Left lung (tissue), 1 donor: ENCODE data around the genes REEP5, KCNN2, FEM1C and AP3S1.

- PRO-cap = no peak
Observed at GRCh38 chr5:111757052-111757117, 109 bp downstream of the NREP start.

- PRO-cap = no peak
Observed at GRCh38 chr5:112254908-112255799, 163.9 kb downstream of the EPB41L4A start.

GRCh38 chr5:112258872-112259614, 160.0 kb downstream of the EPB41L4A start:
- PRO-cap = no peak

DNA sequence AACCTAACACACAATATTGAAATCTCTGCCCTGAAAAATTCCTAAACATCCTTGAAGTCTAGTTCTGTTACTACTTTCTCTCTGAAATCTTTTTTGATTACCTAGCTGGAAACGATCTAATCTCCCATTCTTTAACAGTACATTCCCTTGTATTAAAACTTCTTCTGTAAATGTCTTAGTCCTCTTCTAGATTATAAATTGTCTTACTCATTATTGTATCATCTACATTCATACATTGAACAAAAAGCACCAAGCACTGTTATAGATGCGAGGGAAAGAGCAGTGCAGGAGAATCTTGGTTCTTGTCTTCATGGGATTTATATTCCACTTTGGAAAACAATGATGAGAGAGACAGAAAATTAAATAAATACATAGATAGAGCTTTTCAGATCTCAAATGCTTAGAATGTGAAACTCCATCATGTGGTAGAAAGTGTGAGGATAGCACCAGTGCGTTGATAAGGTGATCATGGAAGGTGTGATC, 8.7 kb upstream of the APC start:
- PRO-cap = no peak

DNA sequence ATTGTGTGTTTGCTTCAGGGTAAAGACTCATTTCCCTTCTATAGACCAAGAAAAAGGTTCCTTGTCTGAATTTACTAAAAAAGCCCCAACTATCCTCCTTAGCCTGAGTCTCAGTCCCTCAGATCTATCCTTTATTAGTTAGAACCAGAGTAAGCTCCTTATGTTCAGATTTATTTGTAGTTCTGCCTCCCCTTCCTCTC, 48.9 kb upstream of the SRP19 start:
- PRO-cap = no peak

DNA sequence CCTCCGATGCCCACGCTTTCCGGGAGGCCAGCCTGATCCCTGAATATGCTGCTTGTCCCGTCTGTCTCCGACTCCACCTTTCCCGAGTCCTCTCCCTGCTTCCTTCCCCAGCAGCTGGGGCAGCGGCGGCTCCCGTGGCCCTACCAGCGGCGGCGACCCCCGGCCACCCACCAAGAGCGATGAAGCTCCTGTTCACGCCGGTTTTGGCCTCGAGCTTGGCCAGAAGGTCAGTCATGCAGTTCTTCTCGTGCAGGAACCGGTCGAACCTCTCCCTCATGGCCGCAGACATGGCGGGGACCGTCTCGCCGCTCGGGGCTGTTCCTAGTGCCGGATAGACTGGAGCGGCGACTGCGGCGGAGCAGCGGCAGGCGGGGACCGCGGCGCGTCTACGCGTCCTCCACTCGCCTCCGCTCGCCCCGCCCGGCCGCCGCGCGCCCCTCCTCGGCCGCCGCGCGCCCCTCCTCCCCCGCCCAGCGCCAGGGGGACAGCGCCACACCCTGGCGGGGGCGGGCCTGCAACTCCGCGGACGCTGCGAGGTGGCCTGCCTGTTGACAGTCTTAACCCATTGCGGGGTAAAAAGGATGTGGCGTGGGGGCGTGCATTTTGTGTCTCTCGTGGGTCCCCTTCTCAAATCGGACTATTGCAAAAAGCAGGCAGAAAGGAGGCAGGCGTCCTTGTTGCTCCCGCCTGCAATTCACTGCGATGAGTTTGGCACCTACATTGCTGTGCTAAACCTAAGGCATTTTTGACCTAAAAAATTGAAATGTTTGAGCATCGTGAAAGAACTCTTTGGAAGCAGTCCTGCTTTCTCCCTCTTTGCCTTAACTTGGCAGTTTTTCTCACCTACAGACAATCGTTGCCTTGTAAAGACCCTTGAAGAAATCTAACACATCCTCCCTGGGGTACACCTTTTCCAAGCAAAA, at the start of gene REEP5:
TSS of gene REEP5 (minus strand) at position 326 of the 923 bp plus-strand sequence.
- PRO-cap = bidirectional peak, plus-strand start at position 523 of the sequence, minus-strand start at position 333 of the sequence

DNA sequence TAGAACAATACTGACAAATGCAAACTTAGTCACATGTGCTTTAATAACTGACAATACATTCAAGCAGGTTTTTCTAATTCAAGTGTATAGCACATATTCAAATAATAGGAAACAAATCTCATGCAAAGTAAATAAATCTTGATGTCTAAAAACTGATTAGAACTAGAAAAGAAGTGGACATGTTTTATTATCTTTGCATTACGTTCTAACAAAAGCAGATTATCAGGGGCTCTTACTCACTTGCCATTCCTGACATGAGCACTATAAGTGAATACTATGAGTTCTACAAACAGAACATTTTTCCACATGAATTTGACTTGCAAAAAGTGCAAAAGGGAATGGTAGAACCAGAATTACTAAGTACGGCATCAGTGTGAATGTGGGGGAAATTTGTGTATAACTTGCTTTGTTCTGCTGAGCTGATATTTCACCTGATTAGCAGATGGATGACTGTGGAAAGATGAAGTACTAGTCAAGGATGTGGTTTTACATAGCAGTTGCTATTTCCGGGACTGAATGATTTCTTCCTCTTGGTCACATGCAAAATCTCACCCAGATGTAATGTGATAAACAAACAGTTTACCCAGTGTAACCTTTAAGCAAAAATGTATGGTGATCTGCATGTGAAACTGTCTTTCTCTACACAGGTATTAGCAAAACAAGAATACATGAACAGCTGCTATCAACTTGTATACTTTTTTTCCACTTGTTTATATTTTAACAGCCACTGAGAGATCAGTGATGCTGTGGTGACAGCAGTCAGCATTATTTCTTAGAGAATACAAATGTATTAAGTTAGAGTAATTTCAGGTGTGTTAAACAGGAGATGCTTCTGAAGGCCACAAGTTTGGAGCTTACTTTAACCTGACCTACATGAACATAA, 46.0 kb downstream of the DCP2 start:
- PRO-cap = no peak

- PRO-cap = no peak
Observed at GRCh38 chr5:113059486-113059954, 82.9 kb downstream of the DCP2 start.

DNA sequence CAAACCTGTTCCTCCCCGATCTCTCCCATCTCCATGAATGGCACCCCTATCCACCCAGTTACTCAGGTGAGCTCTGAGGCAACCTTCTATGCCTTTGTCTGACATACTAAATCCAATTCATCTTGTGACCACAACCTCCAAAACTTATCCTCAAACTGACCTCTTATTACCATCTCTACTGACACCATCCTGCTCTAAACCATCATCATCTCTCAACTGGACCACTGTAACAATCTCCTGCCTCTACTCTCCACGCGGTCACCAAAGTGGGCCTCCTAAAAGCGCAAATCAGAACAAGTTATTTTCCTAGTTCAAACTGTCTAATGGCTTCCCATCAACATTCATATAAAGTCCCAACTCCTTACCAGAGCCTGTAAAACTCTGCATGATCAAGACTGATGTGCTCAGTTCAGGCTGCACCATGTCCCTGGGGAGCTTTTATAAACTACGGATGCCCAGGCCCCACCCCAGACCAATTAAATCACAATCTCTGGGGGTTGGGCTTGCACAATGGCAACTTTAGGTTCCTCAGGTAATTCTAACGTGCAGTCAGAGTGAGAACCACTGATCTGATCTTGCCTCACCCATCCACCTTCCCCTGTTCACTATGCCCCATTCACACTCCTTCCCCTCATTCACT, 129.0 kb downstream of the DCP2 start:
- PRO-cap = no peak

GRCh38 chr5:113121690-113122219, 145.2 kb downstream of the DCP2 start:
- PRO-cap = no peak

DNA sequence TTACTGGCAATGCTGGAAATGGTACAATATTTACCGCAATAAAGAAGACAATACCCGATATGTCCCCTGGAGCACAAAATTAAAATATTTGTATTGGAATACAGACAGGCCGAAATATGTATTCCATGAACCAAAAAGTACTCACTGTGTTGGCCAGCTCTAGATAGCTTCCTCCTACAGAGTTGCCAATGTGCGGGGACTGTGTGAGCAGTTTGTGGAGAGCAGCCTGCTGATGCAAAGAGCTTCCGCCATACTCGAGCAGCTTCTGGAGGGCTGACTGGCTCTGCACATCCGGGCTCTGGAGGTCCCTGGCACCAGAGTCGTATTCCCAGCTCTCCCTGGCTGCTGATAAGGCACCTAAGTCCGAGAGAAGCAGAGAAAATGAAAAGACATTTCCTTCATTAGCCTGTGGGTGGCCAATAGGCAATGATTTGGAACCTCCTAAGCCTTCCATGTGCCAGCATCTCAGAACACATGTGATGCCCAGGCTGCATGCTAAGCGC, 94.4 kb downstream of the TSSK1B start:
- PRO-cap = no peak

DNA sequence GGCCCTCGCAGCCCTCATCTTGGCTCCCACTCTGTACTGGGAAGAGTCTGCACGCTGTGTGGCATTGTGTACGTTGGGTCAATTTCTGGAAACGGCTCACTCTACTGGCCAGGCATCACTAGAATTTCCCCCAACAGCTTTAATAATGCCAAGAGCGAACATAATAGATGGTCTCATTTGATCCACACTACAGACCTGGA, 644 bp upstream of the MCC start:
- PRO-cap = no peak

DNA sequence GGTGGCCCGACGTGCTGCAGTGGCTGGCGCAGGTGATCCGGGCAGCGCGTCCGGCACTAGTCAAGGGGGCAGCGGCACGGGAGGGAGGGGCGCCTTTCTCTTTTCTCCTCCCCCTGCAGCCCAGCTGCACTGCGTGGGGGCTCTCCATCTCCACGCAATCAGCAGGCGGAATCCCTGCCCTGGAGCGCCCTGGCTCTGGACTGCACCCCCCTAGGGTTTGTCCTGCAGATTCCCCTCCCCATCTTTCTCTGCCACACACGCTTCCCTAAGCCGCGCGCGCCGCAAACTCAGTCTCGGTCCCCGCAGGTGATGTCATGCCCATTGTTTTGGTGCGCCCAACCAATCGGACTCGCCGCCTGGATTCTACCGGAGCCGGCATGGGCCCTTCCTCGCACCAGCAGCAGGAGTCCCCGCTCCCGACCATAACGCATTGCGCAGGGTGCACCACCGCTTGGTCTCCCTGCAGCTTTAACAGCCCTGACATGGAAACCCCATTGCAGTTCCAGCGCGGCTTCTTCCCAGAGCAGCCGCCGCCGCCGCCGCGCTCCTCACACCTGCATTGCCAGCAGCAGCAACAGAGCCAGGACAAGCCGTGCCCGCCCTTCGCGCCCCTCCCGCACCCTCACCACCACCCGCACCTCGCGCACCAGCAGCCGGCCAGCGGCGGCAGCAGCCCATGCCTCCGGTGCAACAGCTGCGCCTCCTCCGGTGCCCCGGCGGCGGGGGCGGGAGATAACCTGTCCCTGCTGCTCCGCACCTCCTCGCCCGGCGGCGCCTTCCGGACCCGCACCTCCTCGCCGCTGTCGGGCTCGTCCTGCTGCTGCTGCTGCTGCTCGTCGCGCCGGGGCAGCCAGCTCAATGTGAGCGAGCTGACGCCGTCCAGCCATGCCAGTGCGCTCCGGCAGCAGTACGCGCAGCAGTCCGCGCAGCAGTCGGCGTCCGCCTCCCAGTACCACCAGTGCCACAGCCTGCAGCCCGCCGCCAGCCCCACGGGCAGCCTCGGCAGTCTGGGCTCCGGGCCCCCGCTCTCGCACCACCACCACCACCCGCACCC, at the start of gene KCNN2:
TSS of gene KCNN2 (plus strand) at position 413 of the 1,054 bp plus-strand sequence.
- PRO-cap = bidirectional peak, plus-strand start at position 499 of the sequence, minus-strand start at position 295 of the sequence

DNA sequence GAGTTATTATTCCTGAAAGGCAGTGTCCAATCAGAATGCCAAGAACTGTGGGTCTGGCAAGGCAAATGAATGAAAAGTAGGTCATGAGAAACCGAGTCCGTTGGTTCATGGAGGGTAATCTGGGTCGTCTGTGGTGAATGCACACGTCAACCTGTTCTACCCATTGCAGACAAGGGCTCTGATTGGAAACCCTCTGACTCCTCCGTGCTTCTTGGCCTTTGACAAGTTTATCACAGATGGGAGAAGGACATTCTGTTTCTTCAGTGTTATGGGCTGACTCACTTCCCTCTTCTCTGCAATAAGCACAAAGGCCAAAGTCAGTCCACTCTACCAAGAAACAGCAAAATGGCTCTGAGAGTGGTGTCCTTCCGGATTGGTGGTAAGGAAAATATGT, 89.4 kb downstream of the FEM1C start:
- PRO-cap = no peak

- PRO-cap = bidirectional peak, plus-strand start at chr5:115545014, minus-strand start at chr5:115544664
Observed at GRCh38 chr5:115544610-115544939, at the start of gene FEM1C. Gene FEM1C (minus strand): TSS chr5:115544775.

DNA sequence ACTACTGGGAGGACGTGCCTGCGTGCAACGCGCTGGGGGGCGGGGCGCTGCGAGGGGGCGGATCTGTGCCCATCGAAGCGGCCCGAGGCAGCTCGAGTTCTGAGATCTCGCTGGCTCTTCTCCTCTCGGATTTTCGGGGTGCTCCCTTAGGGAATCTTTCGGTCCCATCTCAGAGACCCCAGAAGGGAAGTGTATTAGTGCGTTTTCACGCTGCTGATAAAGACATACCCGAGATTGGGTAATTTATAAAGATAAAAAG, 294 bp upstream of the FEM1C start:
- PRO-cap = bidirectional peak, plus-strand start at position 75 of the sequence, minus-strand start outside the sequence

DNA sequence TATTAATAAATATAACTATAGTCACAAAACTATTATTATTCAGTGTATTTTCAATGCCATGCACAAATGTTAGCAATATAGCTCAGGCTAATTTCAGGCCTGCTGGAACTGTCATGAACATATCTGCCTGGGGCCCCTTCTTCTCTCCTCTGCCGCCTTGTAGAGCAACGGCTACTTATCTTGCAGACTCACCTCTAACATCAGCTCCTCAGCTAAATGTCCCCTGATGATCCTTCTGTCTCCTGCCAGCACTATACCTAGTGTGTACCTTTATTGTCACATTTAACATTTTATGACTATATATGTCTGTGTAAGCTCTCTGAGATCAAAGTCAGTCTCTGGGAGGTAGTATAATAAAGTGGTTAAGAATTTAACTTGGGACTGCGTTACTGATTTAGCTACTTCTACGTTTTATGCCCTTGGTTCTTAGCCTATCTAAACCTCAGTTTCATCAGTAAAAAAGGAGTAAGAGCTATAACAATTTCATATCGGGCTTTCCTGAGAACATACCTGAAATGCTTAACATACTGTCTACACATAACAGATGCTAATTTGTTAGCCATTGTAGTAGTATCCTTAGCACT, 2.2 kb downstream of the TMED7 start:
- PRO-cap = no peak

DNA sequence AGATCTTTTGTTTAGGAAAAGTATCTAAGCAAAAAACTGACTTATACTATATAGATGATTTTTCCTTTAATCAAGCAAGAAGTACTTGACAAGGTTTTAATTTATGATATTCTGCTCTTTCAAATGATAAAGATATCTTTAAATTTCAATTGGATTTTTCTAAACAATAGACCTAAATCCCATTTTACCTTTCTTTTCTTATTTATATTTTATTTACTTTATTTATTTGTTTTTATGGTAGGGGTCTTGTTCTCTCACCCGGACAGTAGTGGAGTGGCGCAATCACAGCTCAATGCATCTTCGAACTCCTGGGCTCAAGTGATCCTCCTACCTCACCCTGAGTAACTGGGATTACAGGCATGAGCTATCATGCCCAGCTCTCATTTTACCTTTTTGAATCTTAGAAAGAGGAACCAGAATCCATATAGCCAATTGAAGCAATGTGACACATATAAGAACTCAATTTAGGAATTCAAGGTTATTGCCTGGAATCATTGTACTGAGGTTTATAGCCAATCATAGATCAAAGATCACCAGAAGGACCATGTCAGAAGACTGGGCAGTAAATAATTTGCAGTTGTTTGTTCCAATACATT, 82.6 kb upstream of the TMED7 start:
- PRO-cap = no peak

- PRO-cap = bidirectional peak, plus-strand start at chr5:115841935, minus-strand start at chr5:115841555
Observed at GRCh38 chr5:115841460-115842408, at the start of gene AP3S1. Gene AP3S1 (plus strand): TSS chr5:115841935.

DNA sequence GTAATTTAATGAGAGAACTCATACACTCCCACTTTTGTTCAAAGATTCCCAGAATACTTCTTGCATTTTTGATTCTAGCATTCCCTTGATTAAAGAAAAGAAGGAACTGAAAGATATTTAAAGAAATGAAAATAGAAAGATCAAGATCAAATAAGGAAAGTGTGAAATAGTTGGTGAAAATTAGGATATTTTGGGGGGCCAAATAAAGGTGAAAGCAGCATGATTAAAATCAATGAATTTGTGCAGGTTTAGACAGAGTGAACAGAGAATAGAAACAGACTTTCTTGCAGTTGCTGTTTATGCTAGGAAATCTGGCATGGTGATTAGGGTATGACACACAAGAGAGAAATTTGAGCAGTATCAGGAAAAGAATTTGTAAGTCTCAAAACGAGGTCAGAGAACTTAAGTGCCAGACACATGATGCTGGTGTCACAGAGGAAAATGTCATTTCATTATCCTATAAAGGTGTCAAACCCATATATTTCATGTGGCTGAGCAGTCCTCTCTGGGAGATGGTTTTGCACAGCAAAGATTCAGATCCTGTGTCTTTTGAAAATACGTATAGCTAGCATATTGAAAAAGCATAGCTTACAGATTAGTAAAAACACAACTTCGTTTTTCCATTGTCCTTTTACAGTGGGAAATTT, 15.7 kb downstream of the LVRN start:
- PRO-cap = no peak